Metanephros (tissue), 2 donors: ENCODE measurements around the gene HSPA12A.

DNA sequence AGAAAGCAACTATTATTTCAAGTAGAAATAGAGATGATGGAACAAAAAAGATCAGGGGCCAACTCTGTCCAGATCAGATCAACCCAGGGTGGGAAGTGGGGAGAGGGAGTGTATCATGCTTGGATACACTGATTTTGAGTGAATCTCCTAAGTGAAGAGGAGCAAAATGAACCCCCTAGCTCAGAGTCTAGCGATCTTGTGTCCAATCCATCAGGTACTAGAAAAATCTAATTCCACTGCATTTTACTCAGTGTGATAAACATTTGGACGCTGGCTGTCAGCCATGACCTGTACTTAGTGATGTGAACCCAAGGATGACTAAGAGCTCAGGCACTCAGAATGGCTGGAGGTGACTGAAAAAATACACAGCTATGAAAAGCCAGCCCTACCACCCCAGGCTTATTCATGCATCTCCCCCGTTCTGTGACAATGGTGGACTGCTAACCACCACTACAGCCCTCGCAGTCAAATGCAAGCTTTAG is 15.0 kb downstream of the AFAP1L2 start:
- RAMPAGE, long total RNA = no peak

DNA sequence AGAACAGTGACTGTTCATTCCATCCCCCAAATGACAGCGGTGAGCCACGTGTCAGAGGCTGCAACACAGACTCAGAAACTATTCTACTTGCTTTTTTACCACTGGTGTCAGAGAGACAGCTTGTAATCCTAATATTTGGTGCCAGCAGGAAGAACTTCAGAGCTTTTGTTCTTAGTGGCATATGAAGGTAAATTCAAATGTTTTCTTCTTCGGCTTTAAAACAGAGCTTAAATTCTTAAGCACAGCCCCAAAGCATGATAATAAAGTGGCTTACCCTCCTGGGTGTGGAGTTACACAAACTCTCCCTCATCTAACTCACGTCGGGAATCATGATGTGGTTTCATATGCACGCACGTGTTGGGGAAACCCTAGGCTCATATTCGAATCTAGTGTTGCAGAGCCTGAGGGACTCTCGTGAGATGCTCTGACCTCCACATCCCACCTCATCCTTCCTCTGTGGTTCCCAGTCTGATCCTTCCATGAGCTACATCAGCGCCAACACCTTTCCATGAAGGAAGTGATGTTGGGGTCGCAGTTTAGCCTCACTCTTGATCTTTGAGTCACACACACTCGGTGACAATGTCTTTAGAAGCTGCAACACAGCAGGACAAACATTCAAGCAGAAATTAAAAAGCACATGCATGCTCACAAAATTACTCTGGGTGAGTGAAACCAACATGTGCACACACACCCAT is 30.3 kb upstream of the AFAP1L2 start:
- RAMPAGE, long total RNA = no peak

DNA sequence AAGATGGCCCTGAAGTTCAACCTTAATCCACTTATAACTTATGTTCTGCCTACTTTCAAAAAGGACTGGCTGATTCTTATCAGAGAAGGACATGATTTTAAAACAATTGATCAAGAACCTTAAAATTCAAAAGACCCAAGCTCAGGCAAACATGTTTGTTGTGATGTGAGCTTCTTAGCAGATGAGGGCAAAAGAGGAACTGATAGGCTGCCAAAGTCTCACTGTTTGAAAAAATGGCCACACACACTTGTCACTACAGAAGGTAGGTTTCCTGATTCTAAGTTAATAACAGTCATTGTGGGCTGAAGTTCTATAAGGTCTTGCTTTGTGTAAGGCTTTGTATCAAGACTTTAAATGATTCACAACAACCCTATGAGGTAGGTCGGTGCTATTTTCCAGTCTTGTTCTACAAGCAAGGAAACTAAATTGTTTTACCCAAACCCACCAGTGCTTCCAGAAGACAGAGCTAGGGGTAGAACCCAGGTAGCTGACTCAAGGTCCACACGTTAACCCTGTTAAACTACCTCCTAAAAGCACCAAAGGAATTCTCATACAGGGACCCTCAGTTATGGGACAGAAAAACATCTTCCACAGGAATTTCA is 94.4 kb upstream of the AFAP1L2 start:
- RAMPAGE, long total RNA = no peak

GRCh38 chr10:114532230-114532709 is 125.8 kb downstream of the ABLIM1 start:
- RAMPAGE, long total RNA = no peak

DNA sequence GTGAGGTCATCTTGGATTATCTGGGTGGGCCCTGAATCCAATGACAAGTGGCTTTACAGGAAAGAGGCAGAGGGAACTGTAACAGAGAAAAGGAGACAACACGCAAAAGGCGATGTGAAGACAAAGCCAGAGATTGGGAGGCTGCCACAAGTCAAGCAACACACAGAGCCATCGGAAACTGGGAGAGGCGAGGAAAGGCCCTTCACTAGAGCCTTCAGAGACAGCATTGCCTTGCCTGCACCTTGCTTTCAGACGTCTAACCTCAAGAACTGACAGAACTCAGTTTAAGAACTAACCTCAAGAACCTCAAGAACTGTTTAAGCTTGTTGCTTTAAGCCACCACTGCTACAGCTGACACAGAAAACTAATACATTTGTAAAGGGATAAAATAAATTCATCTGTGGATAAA is 117.1 kb downstream of the ABLIM1 start:
- RAMPAGE, long total RNA = no peak

- RAMPAGE, long total RNA = no peak
Observed at GRCh38 chr10:114552086-114552671, 105.9 kb downstream of the ABLIM1 start.

DNA sequence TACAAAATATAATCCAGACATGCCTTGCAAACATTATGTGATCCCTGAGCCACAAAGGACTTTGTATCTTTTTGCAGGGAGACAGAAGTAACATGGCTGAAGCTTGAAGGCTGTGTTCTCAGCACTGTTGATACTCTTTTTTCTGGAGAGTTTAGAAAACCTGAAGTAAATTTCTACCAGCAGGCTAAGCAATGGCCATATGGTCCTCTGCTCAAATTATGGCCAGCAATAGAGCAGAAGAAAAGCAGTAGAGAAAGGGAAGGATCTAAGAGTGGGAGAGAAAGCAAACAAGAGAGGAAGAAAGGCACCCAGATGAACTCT is 98.5 kb downstream of the ABLIM1 start:
- RAMPAGE, long total RNA = no peak

GRCh38 chr10:114647340-114647873 is 10.7 kb downstream of the ABLIM1 start:
- RAMPAGE, long total RNA = no peak

DNA sequence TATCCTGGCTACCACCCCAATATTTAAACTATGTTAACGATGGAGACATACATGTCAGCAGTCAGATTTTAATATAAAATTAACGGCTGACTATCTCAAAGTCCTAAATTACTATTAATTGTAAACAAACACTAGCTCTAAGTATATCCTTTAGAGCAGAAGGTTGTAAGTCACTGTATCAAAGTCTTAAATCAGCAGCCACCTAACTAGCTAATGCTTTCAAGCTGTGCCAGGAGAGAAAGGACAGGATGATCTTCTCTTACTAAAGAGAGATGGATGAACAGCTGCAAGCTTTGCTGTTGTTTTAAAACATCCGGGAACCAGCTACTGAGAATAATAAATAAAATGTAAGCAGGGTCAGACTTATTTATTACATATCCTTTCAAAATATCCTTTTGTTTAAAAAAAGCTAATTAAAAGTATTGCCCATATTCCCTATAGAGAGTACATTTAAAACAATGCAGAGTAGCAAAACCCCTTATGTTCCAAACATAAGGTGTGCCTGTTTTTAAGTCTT is 24.1 kb upstream of the ABLIM1 start:
- RAMPAGE, long total RNA = no peak

DNA sequence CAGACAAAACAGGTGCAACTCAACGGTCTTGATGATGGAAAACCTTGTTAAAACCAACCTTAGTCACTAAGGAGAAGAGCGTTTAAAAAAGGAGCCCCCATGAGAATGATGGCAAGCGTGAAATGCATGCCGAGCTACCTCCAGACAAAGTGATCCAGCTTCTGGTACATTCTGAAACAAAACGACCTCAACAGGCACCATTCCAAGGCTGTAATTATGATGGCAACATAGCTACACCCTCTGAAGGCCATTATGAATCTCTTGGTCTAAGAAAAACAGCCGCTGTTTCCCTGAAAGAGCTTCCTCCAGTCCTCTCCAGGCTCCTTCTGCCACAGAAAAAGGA is 49.9 kb upstream of the ABLIM1 start:
- RAMPAGE, long total RNA = no peak

GRCh38 chr10:114719120-114719918 is 61.2 kb upstream of the ABLIM1 start:
- RAMPAGE, long total RNA = no peak

DNA sequence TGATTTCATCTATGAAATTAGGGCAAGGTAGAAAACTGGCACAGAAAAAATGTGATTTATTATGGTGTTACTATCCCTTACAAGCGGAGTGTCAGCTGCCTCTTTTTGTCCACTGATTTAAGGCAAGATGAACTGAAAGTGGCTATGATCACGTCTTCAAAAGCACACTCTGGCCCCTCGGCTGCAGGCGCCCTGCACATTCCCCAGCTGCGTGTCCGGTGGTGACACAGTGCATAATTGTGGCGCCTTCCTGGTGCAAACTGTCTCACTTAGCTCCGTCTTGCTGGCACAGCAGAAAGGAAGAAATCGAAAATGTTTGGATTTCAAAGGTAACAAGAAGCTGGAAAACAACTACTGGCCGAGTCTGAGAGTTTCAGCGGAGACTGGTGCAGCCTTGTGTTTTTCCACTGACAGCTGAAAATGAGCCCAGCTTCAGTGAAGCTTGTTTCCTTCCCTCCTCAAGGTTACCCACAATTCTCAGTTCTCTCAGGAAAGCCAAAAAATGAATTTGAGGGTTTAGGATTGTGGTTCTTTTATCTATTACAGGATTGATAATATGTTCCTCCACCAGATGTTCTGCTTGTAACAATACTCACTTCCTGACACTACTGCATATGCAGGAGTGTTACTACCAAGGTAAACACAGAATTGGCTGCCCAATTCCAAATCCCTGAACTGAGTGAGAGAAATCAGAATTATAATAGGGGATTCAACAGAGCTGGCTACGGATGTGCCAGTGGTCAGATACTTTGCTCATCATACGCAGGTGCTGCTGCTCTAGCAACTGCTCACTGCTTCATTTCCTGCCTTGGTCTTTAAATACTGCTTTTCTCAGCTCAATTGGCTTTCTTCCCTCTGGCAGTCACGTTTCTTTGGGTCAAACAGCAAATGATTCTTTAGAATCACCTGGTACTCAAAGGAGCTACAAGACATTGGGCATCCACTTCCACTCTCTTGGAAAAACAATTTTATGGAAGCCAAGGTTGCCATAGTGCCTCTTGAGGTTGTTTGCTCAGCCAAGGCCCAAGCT is 63.7 kb downstream of the TRUB1 start:
- RAMPAGE, long total RNA = no peak

DNA sequence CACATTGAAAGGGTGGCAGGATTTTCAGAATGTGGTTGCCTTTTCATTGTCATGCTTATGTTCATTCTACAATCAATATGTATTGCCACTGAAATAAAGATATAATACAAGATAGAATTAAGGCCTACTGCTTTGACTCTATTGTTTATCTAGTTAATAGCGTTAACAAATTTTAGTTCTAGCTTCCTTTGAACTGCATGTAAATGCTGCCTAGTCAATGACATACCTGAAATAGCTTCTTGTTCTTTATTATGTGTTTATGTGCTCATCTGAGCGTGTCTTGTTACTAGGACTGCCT is 465.4 kb downstream of the GFRA1 start:
- RAMPAGE, long total RNA = no peak

GRCh38 chr10:116045795-116046453 is 227.1 kb downstream of the GFRA1 start:
- RAMPAGE, long total RNA = no peak

DNA sequence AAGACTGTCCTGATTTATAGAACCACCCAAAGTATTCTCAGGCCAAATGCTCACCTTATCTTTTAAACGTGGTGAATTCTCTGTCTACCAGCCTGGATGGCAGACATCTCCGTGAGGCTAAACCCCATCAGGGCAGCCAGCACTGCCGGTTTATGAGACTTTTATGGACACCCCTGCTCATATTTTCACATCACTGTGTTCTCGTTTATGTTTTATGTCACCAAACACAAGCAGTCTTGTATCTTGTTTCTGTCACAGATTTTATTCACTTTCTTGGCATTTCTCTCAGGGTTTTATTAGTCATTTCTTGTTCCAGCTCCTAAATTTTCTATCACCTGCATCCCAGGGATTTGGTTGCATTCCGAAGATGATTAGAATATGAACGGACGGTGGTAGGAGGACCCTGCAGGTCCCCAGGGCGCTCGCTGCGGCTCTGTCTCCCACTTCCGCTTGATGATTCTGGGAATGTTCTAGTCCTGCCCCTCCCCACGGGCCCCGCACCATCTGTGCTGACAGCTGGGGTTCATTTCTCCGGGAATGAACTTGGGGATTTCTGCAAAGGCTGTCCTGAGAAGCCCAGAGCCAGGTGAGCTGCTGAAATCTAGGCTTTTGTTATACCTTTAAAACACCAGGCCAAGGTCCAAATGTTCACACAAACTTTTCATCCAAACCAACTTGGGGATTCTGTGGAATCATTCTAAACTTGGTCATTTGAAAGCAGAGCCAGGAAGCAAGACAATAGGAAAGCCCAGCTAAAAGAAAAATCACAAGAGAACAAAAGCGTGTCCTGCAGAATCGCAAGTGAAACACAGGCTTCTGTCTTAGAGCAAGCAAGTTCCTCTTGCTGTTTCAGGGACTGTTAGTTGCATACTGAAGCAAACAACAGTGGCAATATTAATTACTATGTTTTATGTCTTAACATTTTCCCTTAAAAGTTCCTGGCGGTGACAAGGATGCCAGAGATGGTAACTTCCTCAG is 217.5 kb downstream of the GFRA1 start:
- RAMPAGE, long total RNA = no peak

GRCh38 chr10:116207189-116207572 is 65.8 kb downstream of the GFRA1 start:
- RAMPAGE, long total RNA = no peak

GRCh38 chr10:116209266-116209519 is 63.8 kb downstream of the GFRA1 start:
- RAMPAGE, long total RNA = no peak

- RAMPAGE, long total RNA = no peak
Observed at GRCh38 chr10:116548097-116548639, 2.4 kb downstream of the PNLIP start.

- RAMPAGE, long total RNA = no peak
Observed at GRCh38 chr10:116737635-116738216, 4.6 kb downstream of the HSPA12A start.

GRCh38 chr10:116742388-116743565 is at the start of gene HSPA12A:
HSPA12A (minus strand) TSS chr10:116742566.
- RAMPAGE, long total RNA = no peak